Heart (tissue), 3 donors: ENCODE results near the genes CDK15 and PARD3B.

- RAMPAGE, long total RNA, 2 experiments = start-site peak on the plus strand in 1 of 2 experiments, at chr2:201806736-201806747 at its widest, 5 to 6 reads per replicate
Measured at GRCh38 chr2:201806334-201806991, at the start of gene CDK15. Gene CDK15, plus strand, starts transcription at chr2:201806537.

DNA sequence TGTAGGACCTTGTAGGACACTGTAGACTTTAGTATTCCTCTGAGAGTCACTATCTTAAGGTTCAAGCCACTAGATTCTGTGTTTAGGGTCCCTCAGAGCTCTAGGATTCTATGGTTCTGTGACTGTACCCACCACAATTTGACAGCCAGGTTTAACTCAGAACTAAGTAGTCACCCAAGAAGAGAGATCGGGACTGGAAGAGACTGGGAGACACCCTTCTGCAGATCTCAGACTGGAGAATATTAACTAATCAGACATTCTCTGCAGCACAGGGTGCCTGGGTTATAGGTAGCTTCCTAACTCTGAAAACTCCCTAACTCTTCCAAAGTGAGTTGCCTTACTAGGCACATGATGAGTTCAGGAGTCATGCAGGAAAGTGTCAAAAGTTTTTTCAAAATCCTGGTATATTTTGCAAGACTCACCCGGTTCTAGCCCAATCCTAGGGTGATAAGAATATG, 57.1 kb upstream of the FZD7 start:
- RAMPAGE, long total RNA, 2 experiments = no peak in any of the 2 experiments

DNA sequence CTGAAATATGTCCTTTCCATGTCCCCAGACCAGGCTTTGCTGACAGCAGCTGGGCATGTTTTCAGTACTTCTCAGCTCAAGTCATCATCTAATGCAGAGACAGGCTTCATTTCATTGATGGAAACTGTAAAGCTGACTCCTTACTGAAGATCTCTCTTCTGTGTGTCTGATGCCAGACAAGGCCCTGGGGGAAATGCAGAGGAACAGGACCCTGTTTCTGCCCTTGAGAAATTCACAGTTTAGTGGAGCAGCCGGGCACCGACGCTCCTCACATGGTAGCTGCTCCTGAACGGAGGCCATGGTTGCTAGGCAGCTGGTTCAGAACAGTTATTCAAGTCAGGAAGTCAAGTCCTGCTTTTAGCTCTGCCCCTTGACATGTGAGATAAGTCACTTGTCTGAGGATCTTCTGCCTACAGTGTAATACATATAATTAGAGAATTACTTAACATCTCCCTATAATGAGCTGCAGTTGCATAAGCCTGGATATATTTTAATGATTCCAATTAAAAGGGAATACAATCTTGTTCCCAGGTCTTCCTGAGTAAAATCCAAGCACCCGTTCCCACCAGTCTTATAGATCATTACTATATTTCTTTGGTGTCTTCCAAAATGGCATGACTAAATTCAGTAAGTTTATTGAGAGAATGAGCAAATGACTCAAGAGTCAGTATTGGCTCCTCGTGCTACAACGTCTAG, 24.4 kb upstream of the FZD7 start:
- RAMPAGE, long total RNA, 2 experiments = no peak in any of the 2 experiments

GRCh38 chr2:202116947-202117434, 43.9 kb downstream of the KIAA2012 start:
- RAMPAGE, long total RNA, 2 experiments = no peak in any of the 2 experiments

DNA sequence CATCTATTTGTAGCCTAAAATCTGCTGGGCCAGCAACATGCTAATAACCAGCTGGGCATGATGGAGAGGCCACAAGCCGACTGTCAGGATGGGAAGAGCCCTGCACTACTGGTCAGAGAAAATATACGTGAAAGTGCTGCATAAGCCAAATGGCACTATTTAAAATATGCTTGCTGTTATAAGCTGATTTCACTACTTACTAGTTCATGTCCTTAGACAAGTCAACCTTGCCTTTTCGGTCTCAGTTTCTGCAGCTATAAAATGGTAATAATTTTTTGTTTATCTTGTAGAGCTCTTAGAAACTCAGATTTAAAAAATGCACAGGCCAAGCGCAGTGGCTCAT, 46.5 kb downstream of the NOP58 start:
- RAMPAGE, long total RNA, 2 experiments = no peak in any of the 2 experiments

GRCh38 chr2:202317380-202318009, 51.9 kb downstream of the NOP58 start:
- RAMPAGE, long total RNA, 2 experiments = no peak in any of the 2 experiments

DNA sequence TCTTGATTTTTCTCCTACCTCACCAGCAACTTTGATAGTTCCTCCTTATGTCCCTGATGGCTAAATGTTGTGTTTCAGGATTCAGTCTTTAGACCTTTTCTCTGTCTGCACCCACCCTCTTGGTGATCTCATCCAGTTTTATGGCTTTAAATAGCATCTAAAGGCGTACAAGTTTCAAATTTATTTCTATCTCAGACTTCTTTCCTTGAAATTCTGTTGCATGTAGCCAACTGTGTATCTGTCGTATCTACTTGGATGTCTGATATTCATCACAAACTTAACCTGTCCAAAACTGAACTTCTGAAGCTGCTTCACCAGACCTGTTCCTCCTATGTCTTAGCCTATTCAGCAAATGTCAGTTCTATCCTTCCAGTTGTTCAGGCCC, 9.9 kb downstream of the BMPR2 start:
- RAMPAGE, long total RNA, 2 experiments = no peak in any of the 2 experiments

GRCh38 chr2:202501844-202502408, 125.8 kb downstream of the BMPR2 start:
- RAMPAGE, long total RNA, 2 experiments = no peak in any of the 2 experiments

GRCh38 chr2:202588633-202589338, 46.0 kb upstream of the FAM117B start:
- RAMPAGE, long total RNA, 2 experiments = no peak in any of the 2 experiments

GRCh38 chr2:202608564-202608810, 26.3 kb upstream of the FAM117B start:
- RAMPAGE, long total RNA, 2 experiments = no peak in any of the 2 experiments

DNA sequence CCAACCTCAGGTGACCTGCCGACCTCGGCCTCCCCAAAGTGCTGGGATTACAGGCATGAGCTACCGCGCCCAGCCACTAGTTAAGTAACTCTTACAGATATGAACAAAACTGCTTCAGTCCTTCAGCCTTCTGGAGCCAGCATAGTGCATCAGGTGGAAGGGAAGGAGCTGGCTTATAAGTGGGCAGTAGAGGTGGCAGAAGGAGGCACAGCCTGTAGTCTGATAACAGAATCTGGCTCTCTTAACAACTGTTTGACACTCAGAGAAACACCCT, 3.3 kb downstream of the FAM117B start:
- RAMPAGE, long total RNA, 2 experiments = no peak in any of the 2 experiments

- RAMPAGE, long total RNA, 2 experiments = no peak in any of the 2 experiments
Measured at GRCh38 chr2:202726130-202726416, 91.3 kb downstream of the FAM117B start.

- RAMPAGE, long total RNA, 2 experiments = no peak in any of the 2 experiments
Measured at GRCh38 chr2:203580772-203581306, 45.7 kb upstream of the RAPH1 start.

- RAMPAGE, long total RNA, 2 experiments = no peak in any of the 2 experiments
Measured at GRCh38 chr2:203710308-203710693, 3.9 kb downstream of the CD28 start.

DNA sequence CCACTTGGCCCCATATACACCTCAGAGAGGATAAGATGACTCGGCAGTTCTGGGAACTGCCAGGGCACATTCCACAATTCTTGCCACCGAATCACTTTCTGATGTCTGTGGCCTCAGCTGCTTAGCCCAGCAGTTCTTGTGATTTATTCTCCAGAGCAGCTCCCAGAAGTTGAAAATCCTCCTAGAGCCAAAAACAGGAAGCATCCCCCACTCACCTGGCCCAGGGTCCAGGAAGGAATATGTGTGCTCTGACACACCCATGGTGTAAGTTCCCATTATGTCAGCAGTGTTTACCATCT, 223.4 kb upstream of the PARD3B start:
- RAMPAGE, long total RNA, 2 experiments = no peak in any of the 2 experiments

DNA sequence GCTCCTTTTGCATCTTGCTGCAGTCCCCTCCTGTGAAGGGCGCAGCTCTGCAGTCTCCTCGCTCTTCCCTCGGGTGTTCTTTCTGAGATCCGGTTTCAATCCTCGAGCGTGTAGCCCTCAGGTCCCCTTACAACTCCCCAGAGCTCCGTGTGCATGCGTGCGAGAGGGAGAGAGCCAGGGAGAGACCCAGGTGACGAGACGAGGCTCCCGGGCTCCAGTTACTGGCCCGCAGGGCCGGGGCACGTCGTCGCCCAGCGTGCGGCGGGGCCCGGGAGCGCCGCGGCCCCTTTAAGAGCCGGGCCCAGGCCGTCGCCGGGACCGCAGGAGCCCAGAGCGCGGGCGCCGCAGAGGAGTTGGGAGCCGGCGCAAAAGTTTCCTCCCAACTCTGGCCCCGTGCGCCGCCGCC, at the start of gene PARD3B:
TSS of gene PARD3B (plus strand) at position 318 of the 406 bp plus-strand sequence.
- RAMPAGE, long total RNA, 2 experiments = no peak in any of the 2 experiments

DNA sequence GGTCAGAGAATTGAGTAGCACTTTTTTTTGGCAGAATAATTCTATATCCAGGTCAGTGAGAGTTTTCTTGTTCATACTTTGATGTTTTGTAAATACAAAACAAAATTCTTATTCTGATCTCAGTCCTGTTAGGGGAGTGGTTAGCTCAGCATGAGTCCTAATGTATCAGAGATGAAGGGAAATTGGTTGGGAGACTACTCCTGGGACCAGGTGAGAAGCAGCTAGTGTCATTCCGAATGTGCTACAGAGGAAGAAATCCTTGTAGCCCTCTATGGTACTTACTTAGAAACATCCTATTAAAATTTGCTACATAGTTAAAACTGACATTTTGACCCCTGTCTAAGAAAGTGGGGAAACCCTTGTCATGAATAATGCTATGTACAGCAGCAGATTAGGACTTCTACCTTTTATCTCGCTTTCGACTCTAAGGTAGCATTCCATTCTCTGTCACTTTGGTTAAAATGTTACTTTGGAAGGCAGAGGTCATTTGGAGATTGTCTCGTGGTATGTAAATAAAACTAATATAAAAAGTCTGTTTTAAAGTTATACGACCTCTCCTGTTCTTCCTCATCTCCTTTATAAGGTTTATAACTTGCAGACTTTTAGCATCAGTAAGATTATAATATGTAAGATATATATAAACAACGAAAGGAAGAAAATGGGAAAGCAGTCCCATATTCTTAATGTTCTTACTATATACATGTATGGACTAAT, 65.9 kb downstream of the PARD3B start:
- RAMPAGE, long total RNA, 2 experiments = no peak in any of the 2 experiments

- RAMPAGE, long total RNA, 2 experiments = no peak in any of the 2 experiments
Measured at GRCh38 chr2:204873416-204873888, 328.2 kb downstream of the PARD3B start.

DNA sequence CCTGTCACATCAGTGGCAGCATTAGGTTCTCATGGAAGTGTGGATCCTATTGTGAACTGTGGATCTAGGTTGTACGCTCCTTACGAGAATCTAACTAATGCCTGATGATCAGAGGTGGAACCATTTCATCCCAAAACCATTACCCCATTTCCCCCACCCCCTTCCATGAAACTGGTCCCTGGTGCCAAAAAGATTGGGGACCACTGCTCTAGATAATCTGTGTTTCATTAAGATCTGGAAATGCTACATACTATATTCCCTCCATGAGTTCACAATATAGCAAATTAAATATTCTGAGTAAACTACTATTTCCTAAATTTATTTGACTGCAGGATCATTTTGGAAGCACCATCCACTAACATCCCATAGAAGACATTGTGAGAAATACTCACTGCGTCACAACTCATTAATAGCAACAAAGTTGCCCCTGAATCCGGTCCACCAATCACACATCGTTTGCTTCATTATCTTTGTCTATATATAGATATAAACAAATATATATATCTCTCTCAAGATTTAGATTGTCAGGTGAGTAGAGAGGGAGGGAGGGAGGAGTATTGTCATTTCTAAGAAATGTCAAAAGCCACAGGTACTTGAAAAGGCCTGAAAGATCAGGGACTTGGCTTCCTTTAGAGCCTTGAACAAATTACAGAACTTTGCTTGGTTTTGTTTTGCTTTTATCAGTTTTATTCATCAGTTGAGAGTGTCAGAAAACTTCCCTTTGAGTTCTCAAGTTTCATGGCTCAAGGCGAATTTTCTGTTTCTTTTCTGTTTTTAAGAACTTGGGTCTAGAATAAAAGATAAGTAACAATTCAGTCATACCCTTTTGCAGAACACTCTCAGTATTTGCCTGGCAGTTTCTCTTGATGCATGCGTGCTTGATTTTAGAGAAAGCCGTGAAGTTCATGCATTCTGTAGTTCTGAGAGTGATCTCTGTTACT, 531.6 kb downstream of the PARD3B start:
- RAMPAGE, long total RNA, 2 experiments = no peak in any of the 2 experiments

- RAMPAGE, long total RNA, 2 experiments = no peak in any of the 2 experiments
Measured at GRCh38 chr2:205139741-205140336, 542.5 kb upstream of the NRP2 start.